ENCODE results near the gene BEND7.

GRCh38 chr10:13528391-13529430 lies at the start of gene BEND7:
Gene BEND7 (minus strand): TSS chr10:13529014.
- PRO-cap = bidirectional peak, plus-strand start at chr10:13528674, minus-strand start at chr10:13528623; bidirectional peak, plus-strand start at chr10:13529134, minus-strand start at chr10:13528866

DNA sequence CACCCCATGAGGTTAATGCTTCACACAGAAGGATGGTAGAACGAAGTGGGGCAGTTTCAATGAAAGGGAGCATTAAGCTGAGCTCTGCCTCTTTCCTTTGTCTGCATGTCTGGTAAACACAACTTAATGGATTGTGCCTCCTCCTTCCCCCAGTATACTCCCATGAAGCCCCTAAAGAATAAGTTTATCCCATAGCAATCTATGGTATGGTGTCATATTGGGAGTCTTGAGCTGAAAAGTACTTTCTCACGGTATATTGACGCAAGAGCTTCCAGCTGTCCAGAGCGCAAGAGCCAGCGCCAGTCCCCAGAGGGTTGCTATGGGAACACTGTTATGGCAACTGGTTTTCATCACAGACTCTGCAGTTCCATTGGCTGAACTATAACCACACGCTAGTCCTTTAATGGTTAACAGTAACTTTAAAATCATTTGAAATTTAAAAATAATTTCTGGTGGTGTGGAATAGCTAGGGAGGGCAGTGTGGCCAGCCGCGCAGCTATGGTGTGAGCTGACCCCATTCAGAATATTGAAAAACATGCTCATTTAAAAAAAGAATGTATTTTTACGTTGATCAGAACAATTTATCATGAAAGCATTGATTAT lies 46.9 kb downstream of the PRPF18 start:
- PRO-cap = no peak

- PRO-cap = no peak
Measured at GRCh38 chr10:13646069-13646931, 59.5 kb downstream of the PRPF18 start.

DNA sequence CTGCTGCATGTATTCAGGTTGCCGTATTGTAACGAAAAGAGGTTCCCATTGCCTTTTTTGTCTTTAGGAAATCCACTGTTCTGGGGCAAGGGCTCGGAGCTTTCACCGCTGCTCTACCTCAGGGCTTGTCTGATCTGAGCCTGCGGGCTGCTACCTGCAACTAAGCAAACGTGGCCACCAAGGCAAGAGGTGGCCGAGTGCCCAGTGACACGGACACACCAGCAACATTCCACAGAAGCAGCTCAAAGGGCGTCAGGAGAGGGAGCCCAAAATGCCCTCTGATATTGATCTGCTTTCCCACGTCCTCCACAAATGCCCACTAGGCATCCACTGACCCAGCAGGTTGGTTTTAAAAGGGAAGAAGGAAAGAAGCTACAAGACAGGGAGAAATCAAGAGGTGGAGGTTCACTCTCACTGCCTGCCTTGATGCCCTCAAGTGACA lies 92.9 kb downstream of the PRPF18 start:
- PRO-cap = no peak

GRCh38 chr10:13701091-13701759 lies 114.5 kb downstream of the PRPF18 start:
- PRO-cap = no peak

DNA sequence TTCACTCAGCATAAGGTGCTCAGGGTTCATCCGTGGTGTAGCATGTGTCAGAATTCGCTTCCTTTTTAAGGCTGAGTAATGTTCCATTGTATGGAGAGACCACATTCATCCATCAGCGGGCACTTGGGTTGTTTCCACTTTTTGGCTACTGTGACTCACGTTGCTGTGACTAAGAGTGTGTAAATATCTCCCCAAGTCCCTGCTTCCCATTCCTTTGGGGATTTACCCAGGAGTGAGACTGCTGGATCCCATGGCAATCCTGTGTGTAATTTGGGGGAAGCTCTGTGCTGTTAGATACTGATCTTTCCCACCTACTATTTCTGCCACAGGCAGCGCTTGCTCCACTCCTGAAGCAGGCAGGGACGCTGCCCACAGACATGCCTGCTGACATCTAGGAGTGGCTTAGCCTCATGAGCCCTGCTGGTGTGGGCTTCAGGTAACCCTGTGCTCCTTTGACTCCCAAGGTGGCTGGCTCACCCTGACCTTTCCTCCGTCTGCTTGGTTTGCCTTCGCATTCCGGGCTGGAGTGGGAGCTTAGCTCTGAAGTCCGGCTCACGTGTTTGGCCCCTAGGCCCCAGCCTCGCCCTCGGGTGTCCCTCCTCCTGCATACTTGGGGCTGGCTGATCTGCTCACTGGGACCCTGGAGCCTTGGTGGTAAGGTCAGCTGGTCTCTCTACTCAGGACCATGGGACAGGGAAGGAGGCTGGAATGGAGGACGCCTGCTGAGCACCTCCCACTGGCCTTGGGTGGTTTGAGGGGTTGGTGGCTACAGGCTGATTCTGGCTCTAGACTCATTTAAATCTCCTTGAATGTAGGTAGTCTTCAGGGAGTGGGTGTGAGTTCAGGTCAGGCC lies 345.8 kb downstream of the FRMD4A start:
- PRO-cap = no peak

GRCh38 chr10:14487174-14487559 lies 156.4 kb upstream of the FRMD4A start:
- PRO-cap = no peak

GRCh38 chr10:14518749-14519510 lies 188.2 kb upstream of the FRMD4A start:
- PRO-cap = no peak

GRCh38 chr10:14519790-14520340 lies 189.1 kb upstream of the FRMD4A start:
- PRO-cap = no peak

DNA sequence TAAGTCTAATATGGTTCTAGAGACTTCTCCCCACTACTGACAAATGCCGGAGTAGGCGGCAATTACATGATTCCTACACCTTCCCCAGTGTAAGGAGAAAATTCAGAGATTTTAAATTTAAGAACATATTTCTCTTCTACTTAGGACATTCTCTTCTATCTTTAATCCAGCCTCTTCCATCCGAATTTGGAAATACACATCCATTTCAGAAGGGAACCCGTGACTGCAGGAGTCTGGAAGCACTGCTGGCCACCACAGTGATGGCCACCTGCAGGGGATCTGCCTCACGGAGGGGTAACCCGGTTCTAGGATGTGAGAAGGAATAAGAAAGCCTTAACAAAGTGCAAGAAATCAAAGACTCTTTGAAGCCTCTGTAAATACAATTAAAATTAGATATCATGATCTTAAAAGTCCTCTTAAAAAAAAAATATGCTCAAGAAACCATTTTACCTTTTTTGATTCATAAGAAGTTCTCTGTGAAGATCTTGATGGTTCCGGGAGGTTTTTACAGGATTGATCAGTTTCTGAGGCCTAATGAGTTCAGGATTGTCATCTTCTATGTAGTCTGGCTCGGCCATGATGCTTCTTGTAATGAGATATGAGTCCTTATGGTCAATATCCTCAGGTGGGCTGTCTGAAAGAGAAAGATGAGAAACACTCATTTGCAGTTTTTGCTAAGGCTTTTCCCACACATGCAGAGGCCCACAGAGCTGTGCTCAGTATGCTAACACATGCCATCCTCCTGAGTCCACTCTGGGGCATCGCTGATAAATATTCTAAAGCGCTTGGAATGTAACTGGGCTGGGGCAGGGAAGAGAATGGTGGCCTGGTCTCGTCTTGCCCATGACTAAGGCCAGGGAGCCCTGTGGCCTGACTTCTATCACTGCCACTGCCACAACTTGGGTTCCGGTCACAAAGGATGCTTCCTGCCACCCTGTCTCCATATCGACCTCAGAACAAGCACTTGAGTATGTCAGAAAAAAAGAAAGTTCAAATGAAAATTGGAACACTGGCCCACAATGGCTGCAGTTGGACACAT lies 199.5 kb upstream of the FRMD4A start:
- PRO-cap = no peak

DNA sequence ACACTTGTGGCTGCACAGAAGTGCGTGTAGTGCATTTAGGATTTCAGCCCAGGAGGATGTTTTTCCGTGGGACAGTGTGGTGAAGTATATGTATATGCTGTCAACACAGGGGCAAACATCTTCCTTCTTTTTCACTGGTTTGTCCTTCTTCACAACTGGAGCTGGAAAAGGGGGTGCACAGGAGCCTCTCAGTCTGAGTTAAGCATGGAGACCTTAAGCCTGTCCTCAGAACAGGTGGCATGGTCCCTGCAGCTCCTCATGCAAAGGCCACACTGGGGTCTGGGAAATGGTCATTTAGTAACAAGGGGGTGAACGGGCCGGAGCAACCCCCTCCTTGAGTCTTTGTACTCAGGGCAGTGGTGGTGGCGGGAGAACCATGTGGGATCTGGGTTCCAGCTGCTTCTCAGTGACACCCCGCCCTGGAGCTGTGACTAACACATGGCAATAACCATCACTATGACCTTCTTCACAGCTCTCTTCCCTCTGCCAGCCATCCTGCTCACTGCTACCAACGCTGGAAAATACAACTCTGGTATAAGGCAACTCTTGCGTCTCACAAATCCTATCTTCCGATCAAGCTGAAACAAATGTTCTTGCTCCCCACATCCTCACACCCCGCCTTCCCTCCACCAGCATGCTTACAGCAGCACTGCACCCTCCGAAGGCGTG lies 203.4 kb upstream of the FRMD4A start:
- PRO-cap = no peak

DNA sequence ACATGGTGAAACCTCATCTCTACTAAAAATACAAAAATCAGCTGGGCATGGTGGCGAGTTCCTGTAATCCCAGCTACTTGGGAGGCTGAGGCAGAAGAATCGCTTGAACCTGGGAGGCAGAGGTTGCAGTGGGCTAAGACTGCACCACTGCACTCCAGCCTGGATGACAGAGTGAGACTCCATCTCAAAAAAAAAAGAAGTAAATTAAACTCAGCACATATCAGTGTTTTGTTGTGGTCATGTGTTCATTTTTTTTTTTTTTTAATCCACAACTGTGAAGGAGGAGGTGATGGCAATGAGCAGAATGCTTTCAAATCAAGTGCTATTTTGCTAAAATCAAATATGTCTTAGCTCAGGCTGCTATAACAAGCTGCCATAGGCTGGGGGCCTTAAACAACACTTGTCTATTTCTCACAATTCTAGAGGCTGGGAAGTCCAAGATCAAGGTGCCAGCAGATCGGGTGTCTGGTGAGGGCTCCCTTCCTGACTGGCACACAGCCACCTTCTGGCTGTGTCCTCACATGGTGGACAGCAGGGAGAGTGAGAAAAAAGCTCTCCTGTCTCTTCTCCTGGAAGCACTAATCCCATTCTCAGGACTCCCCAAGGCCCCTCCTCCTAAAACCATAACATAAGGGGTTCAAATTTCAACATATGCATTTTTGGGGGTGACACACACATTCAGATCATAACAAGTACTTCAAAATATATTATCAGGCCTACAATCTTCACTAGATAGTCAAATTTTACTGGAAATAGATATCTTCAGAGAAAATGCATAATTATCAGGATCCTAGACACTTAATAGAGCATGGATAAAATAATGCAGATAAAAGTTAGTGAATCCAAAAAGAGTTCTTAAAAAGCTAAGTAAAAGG lies 203.8 kb downstream of the FAM107B start:
- PRO-cap = no peak

- PRO-cap = no peak
Measured at GRCh38 chr10:14574221-14575077, 200.2 kb downstream of the FAM107B start.

- PRO-cap = no peak
Measured at GRCh38 chr10:14584538-14585235, 190.0 kb downstream of the FAM107B start.

DNA sequence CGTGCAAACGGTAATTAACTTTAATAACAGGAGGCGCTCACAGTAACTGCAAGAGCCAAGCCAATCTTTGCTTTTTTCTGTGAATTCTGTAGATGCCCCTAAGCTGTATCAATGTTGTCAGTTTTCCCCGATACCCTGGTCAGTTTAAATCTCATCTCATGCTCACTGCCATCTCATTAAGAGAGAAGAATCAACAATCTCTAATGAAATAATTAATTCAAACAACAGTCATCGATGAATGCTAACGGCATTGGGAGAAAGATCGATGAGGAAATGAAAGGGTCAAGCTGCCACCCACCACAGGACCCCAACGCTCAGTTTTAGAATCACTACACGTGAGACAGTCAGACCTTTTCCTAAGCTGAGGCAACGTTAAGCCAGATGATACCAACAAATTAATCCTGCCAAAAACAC lies 183.3 kb downstream of the FAM107B start:
- PRO-cap = unidirectional peak, minus-strand start at position 318 of the sequence

GRCh38 chr10:14608196-14608836 lies 166.4 kb downstream of the FAM107B start:
- PRO-cap = no peak

GRCh38 chr10:15084467-15085225 lies 3.9 kb downstream of the ACBD7 start:
- PRO-cap = no peak

DNA sequence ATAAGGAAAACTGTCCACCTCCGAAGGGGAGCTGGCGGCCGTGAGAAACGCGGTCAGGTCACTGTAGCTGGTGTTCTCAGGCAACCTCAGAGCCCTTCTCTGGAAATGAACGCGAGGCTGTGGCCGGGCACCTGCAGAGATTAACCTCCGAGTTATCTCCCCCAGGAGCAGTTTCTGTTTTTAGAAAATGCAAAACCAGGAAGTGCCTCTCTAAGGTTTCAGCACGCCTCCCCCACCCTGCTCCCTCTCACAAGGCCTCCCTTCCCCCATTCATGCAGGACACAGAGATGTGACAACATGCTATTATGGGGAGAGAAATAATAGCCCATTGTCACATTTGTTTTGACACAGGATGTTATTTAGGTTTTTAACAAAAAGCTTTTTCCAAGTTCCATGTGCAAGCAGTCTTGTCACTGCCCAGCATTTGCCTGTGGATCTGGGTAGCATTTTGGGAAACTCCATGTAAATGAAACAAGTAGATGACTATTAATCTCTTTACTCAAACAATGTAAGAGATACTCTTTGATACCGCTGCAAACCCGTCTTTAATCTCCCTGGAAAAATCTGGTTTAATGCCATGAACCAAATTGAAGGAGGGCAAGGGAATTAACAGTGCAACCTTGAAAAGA lies 86.4 kb upstream of the NMT2 start:
- PRO-cap = no peak

DNA sequence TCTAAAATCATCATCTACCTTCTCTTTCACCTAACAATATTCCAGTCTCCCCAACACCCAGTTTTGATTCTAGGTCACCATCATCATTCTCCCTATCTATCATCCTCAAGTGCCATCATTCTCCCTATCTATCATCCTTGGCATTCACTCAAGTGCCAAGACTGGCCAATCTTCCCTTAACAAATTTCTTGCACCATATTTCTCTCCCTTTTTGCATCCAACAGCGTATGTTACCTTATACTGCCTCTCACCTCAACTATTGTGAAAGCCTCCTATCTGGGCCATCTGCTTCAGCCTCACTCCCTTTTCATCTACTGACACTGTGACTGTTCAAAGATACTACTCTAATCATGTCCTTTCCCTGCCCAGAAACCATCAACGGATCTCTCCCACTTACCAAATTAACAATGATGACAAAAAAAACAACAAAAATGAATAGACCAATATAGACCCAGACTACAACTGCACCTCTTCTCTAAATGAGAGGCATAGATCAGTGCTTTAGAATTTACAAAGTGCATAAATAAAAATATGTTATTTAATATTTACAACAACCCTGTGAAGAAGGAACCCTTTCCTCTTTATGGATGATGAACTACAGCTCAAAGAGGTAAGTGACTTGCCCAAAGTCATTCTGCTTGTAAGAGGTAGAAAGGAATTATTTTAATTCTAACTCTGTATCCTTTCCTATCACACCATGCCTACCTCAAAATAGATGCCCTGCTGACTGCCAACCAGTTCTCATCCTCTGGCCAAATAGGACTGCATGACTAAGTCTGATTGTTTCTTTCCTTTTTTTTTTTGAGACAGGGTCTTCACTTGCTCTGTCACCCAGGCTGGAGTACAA lies 90.8 kb upstream of the NMT2 start:
- PRO-cap = no peak

DNA sequence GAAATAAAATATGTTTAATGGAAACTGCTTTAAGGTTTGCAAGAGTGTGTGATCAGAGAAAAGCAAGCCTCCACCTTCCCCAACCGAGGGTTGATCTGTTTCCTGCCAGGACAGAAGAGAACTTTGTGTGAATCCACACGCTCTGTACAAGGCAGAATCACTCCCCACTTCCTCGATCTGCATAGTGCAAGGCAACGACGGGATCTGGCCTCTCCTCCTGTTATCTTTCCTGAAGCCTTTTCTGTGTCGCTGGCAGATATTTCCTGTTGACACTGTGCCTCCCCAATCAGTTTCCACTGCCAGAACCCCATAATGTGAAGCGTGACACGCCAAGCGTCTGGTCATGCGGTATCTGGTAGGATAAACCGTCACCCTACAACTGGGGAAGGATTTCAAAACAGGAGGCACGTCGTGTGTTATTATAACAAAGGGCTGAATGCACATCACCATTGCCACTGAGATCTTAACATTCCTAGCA lies 57.3 kb downstream of the FAM171A1 start:
- PRO-cap = no peak